Right ventricle myocardium (tissue), 1 donor: Measurements from ENCODE around the gene TRNAU1AP.

DNA sequence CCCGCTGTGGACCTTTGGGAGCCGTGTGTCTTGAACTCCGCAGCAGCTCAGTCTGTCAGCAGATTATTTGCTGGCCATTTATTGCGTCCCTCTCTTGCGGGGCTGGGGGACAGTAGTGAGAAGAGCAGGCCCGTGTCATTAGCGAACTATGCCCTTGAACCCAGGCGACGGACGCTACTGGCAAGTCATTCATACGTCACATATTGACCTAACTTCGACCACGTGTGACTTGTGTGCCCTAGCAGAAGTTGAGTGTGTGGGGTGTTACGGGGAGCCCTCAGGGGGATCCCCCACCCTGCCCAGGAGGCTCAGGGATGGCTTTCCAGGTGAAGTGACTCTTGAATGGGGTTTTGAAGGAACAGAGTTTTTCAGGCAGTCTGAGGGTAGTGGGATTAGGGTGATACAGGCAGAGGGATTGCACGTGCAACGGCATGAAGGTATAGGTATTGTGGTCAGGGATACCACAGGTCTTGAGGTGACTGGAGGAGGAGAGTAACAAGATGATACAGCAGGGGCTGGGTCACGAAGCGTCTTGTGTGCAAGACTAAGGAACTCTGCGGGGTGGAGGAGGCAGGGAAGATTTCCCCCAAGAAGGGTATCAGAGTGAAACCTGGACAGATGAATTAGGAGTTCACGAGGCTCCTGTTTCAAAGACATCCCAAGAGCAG, 13.1 kb downstream of the RCC1 start:
- PRO-cap, 2 experiments: no peak in any of the 2 experiments

DNA sequence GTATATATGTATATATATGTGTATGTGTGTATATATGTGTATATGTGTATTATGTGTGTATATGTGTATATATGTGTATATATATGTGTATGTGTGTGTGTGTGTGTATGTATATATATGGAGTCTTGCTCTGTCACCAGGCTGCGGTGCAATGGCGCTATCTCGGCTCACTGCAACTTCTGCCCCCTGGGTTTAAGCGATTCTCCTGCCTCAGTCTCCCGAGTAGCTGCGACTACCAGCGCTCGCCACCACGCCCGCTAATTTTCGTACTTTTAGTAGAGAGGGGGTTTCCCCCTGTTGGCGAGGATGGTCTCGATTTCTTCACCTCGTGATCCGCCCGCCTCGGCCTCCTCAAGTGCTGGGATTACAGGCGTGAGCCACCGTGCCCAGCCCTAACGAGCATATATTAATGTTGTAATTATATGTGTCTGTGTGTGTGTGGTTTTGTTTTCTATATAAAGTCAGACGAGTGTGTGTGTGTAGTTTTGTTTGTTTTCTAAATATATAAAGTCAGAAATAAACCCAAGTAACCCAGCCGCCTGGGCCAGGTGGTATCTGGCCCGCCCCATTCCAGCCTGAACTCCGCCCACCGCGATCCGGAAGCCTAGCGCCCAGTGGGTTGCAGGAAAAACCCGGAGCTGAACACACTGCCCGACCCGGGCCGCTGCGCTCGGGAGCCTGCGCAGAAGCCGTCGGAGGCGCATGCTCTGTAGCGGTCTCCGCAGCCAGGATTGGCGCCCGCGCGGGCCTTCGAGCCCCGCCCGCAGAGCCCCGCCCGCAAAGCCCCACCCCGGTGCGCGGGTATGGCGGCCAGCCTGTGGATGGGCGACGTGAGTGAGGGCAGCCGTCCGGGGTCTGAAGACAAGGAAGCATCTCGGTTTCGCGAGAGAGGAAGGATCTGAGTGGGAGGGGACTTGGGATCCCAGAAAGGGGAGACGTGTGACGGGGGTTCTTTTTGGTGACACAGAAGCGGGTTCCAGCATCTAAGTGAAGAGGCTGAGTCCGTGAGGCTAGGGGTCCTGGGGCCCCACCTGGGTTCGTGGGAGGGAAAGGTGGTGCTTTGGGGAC, at the start of gene TRNAU1AP:
Gene TRNAU1AP, plus strand, starts transcription at position 778 of the 1,068 bp plus-strand sequence.
- PRO-cap, 2 experiments: peak in 2 of 2 experiments; most common plus-strand start position 778 of the sequence (in 2); most common minus-strand start position 577 of the sequence (in 2)

DNA sequence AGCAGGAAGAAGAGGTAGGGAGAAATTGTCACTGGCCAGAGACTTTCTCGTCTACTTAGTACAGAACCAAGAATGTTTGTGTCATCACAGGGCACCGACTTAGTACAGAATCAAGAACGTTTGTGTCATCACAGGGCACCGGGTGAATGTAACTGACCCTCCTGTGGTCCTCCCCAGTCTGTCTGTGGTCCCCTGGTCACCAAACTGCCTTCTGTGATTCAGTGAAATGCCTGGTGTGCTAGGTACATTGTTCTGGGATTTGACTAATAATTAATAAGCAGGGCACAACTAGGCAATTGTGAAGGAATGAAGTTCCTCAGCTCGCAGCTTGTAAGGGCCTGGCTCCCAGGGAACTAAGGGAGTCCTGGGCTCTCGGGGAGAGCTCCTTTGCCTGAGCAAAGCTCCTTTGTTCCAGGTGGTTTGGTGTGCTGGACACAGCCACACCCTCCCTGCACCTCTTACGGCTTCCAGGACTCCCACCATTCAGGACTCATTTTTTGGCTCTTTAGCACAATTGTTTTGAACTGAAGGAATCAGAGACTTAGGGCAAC, 7.2 kb downstream of the MECR start:
- PRO-cap, 2 experiments: no peak in any of the 2 experiments

- PRO-cap, 2 experiments: no peak in any of the 2 experiments
These were observed 22.5 kb downstream of the PTPRU start for GRCh38 chr1:29258697-29259248.

DNA sequence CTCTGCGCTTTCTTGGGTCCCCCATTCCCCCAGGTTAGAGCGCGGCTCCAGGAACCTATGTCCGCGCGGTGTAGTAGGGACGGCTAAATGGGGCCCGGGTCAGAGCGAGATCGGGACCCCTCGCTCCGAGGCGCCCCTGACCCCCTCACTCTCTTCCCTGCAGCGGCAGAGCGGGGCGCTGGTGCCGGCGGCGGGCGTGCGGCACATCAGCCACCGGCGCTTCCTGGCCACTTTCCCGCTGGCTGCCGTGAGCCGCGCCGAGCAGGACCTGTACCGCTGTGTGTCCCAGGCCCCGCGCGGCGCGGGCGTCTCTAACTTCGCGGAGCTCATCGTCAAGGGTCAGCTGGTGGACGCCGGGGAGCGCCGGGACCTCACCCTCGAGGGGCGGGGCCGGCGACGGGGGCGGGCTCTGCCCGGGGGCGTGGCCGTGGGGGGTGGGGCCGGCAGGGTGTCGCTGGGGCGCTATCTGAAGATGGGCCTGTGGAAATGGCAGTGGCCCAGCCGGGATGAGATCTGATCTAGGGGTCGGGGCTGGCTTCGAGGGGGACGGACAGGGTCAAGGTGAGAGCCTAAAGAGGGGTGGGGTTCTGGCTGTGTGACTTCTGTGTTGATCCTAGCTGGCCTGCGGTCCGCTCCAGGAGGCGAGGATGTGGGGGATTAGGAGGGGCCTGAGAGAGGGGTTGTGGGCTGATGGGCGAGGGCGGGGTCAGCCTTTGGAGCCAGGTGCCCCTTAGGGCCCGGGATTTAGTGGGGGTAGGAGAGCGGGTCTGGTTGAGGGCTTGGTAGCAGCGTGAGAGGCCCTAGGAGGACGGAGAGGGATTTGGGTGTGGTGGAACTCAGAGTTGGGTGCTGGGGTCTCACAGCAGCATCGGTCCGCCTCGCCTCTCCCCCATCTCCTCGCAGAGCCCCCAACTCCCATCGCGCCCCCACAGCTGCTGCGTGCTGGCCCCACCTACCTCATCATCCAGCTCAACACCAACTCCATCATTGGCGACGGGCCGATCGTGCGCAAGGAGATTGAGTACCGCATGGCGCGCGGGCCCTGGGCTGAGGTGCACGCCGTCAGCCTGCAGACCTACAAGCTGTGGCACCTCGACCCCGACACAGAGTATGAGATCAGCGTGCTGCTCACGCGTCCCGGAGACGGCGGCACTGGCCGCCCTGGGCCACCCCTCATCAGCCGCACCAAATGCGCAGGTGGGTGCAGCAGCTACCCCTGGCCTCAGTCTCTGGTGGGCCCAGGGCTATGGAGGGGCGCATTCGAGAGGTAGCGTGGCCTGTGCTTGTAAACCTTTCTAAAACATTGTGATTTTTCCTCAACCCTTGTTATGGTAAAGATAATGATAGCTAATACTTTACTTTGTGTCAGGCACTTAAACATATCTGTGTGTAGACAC, 23.9 kb downstream of the PTPRU start:
- PRO-cap, 2 experiments: peak in 2 of 2 experiments; most common plus-strand start position 446 of the sequence (in 1); most common minus-strand start position 313 of the sequence (in 2)

DNA sequence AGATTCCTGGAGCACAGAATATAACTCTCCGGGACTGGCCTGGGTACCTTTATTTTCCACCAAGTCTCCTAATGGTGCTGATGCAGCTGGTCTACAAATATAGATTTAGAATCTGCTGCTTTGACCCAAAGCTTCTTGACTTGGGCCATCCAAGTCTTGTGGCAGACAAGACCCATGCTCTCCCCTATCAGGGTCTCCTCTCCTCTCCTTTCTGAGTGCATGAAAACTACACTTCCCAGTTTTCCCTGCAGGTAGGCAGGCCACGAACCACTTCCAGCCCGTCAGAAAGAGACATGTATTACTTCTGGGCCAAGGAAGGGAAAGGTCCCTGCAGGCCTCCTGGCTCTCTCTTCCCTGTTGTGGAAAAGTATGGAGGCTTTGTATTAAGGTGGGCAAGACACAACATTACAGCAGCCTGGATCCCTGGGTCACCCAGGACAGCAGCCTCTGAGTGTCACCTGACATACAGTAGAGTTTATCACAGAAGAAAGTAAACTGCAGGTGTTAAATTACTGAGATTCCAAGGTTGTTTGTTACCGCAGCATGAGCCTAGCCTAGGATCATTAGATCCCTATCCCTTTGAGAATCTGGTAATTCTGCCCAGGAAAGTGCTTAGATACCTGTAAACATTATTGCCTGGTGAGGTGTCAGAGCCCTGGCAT, 717.4 kb downstream of the MATN1 start:
- PRO-cap, 2 experiments: no peak in any of the 2 experiments

DNA sequence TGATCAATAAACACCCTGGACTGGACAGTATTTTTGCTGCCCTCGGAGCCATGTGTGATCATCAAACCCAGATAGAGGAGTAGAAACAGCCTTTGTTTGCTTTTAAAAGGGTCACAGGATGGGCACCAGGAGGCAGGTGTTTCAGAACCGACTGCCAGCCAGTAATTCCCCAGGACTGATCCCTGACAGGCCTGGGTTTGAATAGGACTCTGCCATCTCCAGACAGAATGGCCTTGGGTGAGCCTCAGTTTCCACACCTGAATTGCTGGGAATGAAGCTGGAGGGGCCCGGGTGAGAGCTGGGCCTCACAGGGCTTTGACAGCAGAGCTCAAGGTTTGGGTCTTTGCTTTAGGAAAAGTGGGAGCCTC, 532.6 kb downstream of the MATN1 start:
- PRO-cap, 2 experiments: no peak in any of the 2 experiments

- PRO-cap, 2 experiments: no peak in any of the 2 experiments
These were observed 427.6 kb downstream of the MATN1 start for GRCh38 chr1:30295811-30296163.

- PRO-cap, 2 experiments: no peak in any of the 2 experiments
These were observed 2.3 kb upstream of the MATN1 start for GRCh38 chr1:30725414-30726388.

GRCh38 chr1:30728216-30728973, 5.0 kb upstream of the MATN1 start:
- PRO-cap, 2 experiments: no peak in any of the 2 experiments

DNA sequence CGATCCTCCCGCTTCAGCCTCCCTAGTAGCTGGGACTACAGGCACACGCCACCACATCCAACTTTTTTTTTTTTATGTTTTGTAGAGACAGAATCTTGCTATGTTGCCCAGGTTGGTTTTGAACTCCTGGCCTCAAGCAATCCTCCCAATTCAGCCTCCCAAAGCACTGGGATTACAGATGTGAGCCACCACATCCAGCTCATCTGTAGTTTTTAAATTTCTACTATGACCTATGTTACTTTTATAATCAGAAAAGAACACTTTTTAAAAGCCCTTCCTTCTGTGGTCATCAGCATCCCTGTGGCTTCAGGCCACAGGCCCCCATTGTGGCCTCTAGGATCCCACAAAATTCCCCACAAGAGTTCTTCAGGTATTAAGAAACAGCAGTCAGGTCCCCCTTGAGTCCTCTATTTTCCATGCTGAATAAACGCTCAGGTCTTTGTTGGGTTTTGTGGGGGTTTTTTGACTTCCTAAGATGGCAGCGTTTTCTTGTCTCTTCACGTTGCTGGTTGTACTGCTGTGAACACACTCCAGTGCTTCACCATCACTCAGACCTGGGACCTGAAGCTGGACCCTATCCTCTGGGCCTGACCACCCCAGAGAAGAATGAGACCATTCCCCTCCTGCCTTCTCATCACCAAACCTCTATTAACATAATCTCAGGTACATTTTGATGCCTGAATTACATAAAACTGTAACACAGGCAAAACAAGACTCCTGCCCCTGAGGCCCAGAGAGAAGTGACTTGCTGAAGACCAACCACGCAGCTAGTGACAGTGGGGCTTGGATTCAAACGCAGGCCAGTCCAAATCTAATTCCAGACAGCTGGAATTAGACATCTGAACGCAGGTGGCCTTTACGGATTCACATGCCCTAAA, 13.4 kb upstream of the MATN1 start:
- PRO-cap, 2 experiments: no peak in any of the 2 experiments

- PRO-cap, 2 experiments: no peak in any of the 2 experiments
These were observed 11.0 kb downstream of the LAPTM5 start for GRCh38 chr1:30746287-30747338.

DNA sequence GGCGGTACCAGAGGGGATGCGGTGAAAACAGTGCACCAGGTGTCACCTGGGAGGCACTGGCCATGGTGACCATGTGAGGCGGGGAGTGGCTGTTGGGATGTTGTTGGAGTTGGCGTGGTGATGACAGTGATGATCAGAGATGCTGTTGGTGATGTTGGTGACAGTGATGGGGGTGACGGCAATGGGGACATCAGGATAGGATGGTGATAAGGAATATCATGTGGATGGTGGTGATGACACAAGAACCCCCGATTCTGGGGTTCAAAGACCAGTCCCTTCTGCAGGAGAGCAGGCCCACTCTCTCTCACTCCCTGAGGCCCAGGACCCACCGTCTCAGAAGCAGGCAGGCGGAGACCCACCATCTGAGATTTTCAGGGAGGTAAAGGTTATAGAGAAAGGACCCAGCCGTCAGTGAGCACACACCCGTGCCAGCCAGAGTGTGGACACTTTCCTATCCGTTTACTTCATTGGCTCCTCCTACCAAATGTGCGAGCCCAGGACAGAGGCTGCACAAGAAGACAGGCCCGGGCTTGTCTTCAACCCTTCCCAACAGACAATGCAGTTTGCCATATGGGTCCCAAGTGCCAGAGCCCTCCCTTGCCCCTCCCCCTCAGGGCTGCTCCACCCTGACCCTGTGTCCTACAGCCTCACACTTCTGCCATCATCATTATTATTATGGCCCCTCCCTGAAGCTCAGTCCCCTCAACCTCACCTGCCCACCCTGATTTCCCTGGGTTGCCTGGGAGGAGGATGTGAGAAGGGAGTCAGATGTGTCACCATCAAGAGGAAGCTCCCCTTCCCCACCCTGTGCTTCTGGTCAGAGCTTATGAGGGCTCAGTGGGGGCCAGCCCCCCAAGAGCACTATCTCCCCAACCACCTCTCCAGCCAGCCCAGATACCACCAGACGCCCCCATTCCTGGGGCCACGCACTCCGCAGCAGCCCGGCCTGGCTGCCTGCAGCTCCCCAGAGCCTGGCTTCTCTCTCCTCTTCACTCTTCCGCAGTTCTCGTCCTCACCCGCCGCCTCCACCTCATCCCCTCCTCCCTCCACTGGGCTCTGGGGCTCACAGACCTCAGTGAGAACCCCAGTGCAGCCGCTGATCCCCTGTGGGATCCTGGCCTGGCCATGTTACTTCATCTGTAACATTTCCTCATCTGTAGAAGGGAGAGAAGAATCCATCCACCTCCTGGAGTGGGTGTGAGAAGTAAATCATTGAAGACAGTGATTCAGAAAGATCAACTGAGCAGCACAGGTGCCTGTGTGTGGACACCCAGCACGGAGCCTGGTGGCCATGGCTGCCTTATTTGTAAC, 9.4 kb downstream of the LAPTM5 start:
- PRO-cap, 2 experiments: no peak in any of the 2 experiments

GRCh38 chr1:30768834-30769437, 11.4 kb upstream of the LAPTM5 start:
- PRO-cap, 2 experiments: no peak in any of the 2 experiments

GRCh38 chr1:30786250-30787094, 28.9 kb upstream of the LAPTM5 start:
- PRO-cap, 2 experiments: peak in 1 of 2 experiments; most common minus-strand start chr1:30786917 (in 1)

GRCh38 chr1:30823551-30824766, 66.4 kb upstream of the LAPTM5 start:
- PRO-cap, 2 experiments: peak in 2 of 2 experiments; most common plus-strand start chr1:30824673 (in 2); most common minus-strand start chr1:30824122 (in 1)

DNA sequence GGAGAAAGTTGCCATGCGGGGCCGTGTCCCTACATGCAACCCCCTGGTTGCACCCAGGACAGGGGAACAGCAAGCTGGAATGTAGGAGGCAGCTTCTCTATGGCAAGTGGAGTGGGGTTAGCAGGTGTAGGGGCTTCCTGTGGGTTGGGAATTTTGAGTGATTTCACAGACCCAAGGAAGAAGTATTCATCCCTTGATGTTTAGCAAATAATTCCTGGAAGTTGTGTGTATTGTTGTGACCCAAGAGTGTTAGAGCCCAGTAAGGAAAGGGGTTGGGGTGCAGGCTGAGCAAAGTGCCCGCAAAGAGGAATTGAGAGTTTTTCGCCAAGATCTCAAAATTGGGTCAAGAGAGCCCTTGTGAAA, 72.9 kb upstream of the LAPTM5 start:
- PRO-cap, 2 experiments: no peak in any of the 2 experiments

- PRO-cap, 2 experiments: peak in 2 of 2 experiments; most common plus-strand start chr1:30847759 (in 2); most common minus-strand start chr1:30847490 (in 2)
These were observed 61.2 kb downstream of the SDC3 start for GRCh38 chr1:30847157-30847953.

- PRO-cap, 2 experiments: no peak in any of the 2 experiments
These were observed 54.5 kb downstream of the SDC3 start for GRCh38 chr1:30854111-30854481.

DNA sequence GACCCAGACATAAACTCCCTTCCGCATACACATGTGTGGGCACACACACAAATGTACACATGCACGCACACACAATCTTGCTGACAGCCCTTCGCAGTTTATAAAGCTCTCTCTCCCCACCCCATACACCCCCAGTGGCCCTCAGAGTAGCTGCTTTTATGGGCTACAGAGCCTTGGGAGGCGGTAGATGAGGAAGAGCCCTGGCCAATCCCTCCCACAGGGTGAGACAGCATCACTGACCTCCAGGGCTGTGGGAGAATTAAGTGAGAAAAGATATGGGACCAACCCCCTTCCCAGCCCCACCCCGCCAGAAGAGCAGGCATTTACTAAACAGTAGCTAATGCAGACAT, 5.2 kb downstream of the SDC3 start:
- PRO-cap, 2 experiments: no peak in any of the 2 experiments